Measurements from ENCODE around the gene JAG2.

- CAGE, long polyA plus RNA, result no peak
- RRBS, result no CpG with 5 or more reads among the region's 7 CpGs
These were observed 11.2 kb downstream of the AHNAK2 start for GRCh38 chr14:104966931-104967354.

- CAGE, long polyA plus RNA, result no peak
- RRBS, result no CpG with 5 or more reads among the region's 6 CpGs
These were observed 1.1 kb downstream of the AHNAK2 start for GRCh38 chr14:104977080-104977483.

DNA sequence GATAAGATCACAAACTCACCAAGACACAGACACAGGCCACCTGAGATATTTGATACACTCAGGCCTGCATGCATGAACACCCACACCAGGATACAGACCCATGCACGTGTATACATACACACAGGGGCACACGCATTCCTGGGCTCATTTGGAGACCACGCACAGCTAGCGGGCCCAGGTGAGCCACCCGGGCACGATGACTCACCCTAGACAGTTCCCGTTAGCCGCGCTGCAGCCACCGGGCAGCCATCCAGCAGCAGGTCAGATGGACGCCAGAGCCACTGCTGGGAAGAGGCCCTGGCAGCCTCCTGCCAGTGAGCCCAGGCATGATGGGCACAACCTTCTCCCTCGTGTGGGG lies 1.9 kb upstream of the AHNAK2 start:
- CAGE, long polyA plus RNA, result no peak
- RRBS, result 15% methylated on average over 6 of the region's 12 CpGs

- CAGE, long polyA plus RNA, result no peak
- RRBS, result no CpG with 5 or more reads among the region's 12 CpGs
These were observed 1.7 kb downstream of the CDCA4 start for GRCh38 chr14:105019152-105019571.

DNA sequence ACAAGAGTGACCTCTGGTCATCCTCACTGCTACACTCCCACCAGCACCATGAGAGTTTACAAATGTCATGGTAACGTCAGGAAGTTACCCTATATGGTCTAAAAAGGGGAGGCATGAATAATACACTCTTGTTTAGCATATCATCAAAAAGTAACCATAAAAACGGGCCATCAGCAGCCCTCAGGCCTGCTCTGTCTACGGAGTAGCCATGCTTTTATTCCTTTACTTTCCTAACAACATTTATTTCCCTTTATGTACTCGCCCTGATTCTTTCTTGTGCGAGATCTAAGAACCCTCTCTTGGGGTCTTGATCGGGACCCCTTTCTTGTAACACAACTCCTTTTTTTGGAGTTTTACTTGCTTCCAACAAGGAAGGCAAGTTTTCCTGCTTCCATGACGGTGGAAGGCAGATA lies 11.8 kb upstream of the CDCA4 start:
- CAGE, long polyA plus RNA, result no peak
- RRBS, result no CpG with 5 or more reads among the region's 7 CpGs

GRCh38 chr14:105058615-105059005 lies 6.6 kb downstream of the GPR132 start:
- CAGE, long polyA plus RNA, result no peak
- RRBS, result no CpG with 5 or more reads among the region's 10 CpGs

- CAGE, long polyA plus RNA, result no peak
- RRBS, result 46% methylated on average over 7 of the region's 17 CpGs
These were observed 4.7 kb downstream of the GPR132 start for GRCh38 chr14:105060439-105061016.

DNA sequence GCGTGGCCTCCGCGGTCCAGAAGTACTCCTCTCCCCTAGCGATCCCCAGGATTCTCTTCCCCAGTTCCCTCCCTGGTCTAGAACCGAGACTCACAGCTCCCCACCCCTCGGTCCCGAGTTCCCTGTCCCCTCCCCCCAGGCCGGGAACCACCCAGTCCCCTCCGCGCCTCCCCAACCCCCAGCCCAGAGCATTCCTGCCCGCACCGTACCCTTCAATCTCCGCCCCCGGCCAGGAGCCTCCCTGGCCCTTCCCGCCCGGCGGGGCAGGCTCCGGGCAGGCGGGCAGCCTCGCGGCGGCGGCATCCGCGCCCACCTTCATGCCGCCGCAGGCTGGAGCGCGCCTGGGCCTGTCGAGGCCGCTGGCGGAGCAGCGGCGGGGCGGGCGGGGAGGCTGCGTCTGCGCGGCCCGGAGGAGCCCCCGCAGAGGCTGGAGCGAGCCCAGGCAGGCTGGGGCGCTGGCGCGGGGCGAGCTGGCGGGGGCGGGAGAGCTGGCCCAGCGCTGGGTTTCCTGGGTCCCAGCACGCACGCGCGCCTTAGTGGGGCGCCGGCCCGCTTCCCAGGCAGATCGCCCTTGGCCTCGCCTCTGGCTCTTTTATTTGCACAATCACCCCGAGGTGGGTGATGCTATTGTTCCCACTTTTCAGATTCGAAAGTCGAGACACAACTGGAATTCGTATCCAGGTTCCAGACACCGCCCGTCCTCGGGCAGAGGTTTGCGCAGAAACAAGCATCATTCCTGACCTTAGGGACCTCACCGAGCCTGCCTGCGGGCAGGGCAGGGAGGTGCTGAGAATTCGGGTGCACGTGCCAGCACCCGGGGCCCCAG lies 22.3 kb upstream of the GPR132 start:
- CAGE, long polyA plus RNA, result no peak
- RRBS, result 2% methylated on average over 7 of the region's 71 CpGs

GRCh38 chr14:105168370-105169545 lies at the start of gene JAG2:
TSS of gene JAG2 (minus strand) at chr14:105168776.
- CAGE, long polyA plus RNA, result no peak
- RRBS, result 5% methylated on average over 62 of the region's 162 CpGs

DNA sequence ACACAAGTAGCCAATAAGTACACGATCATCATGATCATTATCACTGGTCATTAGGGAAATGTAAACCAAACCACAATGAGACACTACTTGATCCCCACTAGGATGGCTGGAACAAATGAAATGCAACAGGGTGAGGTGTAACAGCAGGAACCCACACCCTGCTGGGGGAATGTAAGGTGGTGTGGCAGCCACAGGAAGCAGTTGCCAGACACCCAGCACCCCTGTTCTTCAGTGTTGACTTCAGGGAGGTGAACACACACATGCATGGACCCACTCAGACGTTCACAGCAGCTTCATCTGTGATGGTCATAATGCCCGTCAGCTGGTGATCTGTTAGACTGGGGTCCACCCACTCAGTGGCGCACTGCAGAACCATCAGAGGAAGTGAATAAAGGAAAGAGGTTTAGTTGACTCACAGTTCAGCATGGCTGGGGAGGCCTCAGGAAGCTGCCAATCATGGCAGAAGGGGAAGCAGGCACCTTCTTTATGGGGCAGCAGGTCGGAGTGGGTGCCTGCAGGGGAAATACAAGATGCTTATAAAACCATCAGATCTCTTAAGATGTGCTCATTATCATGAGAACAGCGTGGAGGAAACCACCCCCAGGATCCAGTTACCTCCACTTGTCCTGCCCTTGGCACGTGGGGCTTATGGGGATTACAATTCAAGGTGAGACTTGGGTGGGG lies 22.7 kb upstream of the TEX22 start:
- CAGE, long polyA plus RNA, result no peak
- RRBS, result no CpG with 5 or more reads among the region's 7 CpGs

- CAGE, long polyA plus RNA, result no peak
- RRBS, result 3% methylated on average over 30 of the region's 77 CpGs
These were observed 4.5 kb upstream of the MTA1 start for GRCh38 chr14:105414774-105415812.

GRCh38 chr14:105469550-105470739 lies 4.7 kb upstream of the CRIP2 start:
- CAGE, long polyA plus RNA, result no peak
- RRBS, result 87% methylated on average over 19 of the region's 70 CpGs

- CAGE, long polyA plus RNA, result no peak
- RRBS, result 1% methylated on average over 12 of the region's 18 CpGs
These were observed 195 bp downstream of the CRIP2 start for GRCh38 chr14:105474961-105475071.

GRCh38 chr14:105476475-105477371 lies 2.1 kb downstream of the CRIP2 start:
- CAGE, long polyA plus RNA, result no peak
- RRBS, result 11% methylated on average over 2 of the region's 18 CpGs

GRCh38 chr14:105480448-105481720 lies 5.8 kb upstream of the CRIP1 start:
- CAGE, long polyA plus RNA, result no peak
- RRBS, result 26% methylated on average over 6 of the region's 41 CpGs

DNA sequence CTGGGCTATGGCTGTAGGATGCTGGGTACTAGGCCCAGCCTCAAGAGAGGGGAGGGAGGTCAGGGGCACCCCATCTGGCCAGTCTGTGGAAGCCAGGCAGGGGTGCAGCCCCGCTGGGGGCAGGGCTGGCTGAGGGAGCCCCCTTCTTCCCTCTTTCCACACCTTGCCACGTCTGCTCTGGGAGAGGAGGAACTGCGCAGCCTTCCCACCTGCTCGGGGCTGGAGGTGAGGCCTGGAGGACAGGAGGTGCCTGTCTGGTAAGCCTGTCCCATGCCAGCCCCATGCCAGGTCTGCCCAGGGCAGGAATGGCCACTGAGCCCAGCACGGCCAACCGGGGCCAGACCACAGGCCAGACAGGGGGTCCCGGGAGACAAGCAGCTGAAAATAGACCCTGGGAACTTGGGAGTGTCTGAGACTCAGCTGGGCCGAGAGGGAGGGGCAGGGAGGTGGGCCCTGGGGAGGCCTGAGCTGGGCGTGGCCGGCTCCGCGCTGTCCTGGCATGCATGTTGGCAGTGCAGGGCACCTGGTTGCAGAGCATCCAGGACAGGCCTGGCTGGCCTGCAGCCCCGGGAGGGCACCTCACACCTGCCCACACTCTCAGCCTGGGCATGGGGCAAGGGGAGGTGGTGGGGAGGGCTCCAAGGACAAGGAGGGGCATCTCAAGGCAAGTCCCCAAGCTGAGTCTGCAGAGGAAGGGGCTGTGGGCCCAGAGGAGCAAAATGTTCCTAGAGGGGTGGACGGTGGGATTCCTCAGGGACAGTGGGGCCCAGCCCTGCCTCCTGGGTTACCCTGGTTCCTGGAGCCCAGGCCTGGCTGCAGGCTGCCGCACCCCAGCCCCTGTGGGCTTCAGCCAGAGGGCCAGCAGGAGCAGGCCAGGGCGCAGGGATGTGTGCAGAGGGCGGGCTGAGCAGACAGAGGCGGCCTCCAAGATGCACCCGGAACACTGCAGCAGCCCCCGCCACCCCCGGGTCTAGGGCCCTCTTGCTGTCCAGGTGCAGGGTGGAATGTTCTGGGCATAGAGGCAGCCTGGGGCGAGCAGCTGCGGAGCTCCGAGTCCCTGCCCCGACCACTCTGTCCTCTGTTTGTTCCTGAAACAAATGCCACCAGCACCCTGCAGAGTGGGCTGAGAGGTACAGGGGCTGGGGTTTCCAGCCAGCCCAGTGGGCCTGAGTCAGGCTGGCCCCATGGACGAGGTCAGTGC lies 3.2 kb upstream of the CRIP1 start:
- CAGE, long polyA plus RNA, result no peak
- RRBS, result 55% methylated on average over 5 of the region's 26 CpGs

GRCh38 chr14:105484306-105485158 lies 2.2 kb upstream of the CRIP1 start:
- CAGE, long polyA plus RNA, result no peak
- RRBS, result 52% methylated on average over 3 of the region's 21 CpGs

DNA sequence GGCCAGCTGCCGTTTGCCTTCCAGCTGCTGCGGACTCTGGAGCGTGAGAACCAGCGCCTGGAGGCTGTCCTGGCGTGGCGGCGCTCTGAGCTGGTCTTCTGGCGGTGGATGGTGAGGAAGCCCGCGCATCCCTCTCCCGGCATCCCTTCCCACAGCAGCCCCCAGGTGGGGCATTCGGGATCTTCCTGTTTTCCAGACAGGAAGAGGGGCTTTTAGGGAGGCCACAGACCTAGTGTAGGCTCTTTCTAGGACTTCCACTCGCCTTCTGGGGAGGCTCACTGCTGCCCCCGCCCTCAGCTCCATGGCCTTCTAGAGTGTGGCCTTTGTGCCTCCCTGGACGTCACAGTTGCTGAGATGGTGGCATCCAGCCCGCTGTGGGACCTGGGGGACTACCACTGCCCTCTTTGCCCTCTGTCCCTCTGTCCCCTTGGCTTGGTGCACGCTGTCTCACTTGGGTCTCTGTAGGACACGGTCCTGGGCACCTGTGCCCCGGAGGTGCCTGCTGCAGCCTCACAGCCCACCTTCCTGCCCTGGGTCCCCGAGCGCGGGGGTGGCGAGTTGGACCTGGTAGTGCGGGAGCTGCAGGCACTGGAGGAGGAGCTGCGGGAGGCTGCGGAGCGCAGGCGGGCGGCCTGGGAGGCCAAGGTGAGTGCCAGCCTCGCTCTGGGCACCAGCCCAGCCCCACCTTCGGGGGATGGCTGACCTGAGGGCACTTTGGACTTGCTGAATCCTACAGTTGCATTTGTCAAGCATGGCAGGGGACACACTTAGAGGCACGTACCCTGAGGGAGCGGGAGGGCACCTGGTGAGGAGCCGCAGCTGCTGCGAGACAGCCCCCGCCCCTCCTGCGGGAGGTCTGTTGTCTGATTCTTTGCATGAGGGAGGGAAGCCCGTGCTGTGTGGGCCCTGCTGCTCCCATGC lies 6.5 kb downstream of the TEDC1 start:
- CAGE, long polyA plus RNA, result no peak
- RRBS, result no CpG with 5 or more reads among the region's 38 CpGs

DNA sequence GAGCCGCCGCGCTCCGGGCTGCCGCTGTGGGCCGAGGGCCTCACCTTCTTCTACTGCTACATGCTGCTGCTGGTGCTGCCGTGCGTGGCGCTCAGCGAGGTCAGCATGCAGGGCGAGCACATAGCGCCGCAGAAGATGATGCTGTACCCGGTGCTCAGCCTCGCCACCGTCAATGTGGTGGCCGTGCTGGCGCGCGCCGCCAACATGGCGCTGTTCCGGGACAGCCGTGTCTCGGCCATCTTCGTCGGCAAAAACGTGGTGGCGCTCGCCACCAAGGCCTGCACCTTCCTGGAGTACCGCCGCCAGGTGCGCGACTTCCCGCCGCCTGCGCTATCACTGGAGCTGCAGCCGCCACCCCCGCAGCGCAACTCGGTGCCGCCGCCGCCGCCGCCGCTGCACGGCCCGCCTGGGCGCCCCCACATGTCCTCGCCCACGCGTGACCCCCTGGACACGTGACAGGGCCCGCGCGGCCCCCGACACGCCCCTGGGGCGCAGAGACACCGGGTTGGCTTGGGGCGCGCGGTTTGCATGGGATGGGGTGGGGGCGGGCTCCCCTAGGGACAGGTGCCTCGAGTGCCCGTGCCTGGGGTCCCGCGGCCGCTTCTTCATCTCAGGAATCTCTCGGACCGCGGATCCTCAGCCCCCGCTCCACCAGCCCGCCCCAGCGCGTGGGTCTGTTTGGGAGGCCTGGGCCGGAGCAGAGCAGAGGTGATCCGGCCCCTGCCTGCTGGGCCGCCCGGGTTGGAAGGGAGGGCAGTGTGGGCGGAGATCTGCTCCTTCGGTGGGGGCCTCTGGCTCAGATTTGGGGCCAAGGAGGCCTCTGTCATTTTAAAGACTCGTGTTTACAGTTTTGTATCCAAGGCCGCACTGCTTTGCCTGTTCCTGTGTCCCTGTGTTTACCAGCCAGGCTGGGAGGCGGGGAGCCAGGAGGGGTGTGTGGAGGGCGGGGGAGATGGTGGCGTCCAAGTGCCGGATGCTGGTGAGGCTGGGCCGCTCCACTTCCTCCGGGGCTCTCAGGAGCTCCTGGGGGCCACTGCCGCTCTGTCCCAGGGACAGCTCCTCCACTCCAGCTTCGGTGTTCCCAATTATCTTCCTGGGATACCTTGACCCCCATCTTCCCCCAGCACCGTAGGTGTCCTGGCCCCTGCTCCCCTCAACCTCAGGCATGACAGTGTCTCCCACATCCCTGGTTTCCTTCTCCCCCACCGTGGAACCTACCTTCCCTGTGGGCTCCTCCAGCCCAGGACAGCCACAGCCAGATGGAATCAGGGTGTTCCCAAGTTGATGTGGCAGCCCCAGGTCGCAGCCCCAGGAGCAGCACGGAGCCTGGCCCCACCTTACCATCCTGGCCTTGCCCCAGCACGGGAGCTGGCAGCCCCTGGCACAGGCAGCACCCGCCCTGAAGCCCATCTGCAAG lies 3.5 kb downstream of the TMEM121 start:
- CAGE, long polyA plus RNA, result no peak
- RRBS, result 78% methylated on average over 14 of the region's 99 CpGs

DNA sequence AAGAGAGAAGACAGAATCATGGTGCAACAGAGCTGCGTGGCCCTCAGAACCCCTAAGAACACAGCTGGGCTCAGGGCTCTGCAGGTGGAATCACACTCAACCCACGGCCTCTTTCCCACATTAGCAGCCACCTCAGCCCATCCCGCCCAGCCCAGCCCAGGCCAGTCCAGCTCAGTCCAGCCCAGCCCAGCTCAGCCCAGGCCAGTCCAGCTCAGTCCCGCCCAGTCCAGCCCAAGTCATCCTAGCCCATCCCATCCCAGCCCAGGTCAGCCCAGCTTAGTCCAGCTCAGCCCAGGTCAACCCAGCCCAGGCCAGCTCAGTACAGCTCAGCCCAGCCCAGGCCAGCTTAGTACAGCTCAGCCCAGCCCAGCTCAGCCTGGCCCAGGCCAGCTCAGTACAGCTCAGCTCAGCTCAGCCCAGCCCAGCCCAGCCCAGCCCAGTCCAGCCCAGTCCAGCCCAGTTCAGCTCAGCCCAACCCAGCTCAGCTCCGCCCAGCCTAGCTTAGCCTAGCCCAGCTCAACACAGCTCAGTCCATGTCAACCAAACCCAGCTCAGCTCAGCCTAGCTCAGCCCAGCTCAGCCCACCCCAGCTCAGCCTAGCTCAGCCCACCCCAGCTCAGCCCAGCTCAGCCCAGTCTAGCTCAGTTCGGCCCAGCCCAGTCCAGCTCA lies 183.1 kb downstream of the TMEM121 start:
- CAGE, long polyA plus RNA, result no peak
- RRBS, result no CpG with 5 or more reads among the region's 6 CpGs

All from osteoblast (primary cell).